ENCODE measurements around the genes USP34 and FAM161A.

DNA sequence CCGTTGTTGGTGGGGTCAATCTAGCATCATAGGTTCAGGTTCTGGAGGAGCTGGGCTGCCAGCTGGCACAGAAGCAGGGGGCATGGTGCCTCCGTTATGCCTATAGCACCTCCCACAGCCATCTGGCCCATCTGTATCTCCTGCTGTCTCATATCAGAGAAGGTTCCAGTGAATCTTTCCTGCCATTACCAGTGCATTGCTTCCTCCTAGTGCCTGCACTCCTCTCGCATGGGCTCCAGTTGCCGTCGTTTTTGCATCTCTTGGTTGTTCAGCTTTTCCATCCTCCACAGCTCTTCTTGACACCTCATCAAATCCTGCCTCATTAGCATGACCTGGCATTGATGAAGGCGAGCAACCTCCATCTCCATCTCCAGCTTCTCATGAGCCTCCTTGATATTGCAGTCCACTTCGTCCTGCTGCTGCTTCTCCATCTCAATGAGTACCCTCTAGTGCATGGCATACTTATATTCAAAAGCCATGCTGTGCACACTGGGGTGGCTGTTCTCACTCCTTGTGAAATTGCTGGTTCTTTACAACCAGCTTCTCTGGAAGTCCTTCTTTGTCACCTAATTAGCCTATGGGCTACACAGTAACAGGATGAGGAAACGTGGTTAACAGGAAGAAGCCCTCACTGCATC is 55.7 kb downstream of the REL start:
- RRBS, 2 experiments, result no CpG with 5 or more reads among the region's 8 CpGs

DNA sequence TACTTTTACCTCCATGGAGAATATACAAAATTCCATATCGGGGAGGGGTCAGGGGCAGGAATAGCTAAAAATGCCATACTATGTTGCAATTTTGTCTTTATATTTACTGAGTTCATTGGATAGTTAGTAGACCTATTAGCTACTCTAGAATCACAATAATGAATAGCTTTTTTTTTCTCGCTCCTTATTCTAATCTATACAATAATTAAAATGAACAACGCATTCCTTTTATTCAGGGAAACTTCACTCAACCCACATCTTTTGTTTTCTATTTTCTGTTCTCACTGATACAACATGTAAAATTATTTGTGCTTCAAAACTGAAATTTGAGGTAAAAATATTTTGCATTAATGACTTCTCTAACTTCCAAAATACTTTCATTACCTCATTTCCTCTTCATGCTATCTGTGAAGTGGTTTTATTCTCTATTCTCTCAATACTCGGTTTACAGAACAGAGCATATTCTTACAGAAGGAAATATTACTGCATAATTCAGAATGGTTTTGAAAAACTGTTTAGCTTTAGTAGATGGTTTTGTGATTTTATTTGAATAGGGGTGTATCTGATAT is 51.2 kb upstream of the PEX13 start:
- RRBS, 2 experiments, result no CpG with 5 or more reads among the region's 4 CpGs

DNA sequence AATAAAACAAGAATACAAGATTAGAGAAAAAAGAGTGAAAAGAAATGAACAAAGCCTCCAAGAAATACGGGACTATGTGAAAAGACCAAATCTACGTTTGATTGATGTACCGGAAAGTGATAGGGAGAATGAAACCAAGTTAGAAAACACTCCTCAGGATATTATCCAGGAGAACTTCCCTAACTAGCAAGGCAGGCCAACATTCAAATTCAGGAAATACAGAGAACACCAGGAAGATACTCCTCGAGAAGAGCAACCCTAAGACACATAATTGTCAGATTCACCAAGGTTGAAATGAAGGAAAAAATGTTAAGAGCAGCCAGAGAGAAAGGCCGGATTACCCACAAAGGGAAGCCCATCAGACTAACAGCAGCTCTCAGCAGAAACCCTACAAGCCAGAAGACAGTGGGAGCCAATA is 18.0 kb upstream of the PUS10 start:
- RRBS, 2 experiments, result no CpG with 5 or more reads among the region's 5 CpGs

DNA sequence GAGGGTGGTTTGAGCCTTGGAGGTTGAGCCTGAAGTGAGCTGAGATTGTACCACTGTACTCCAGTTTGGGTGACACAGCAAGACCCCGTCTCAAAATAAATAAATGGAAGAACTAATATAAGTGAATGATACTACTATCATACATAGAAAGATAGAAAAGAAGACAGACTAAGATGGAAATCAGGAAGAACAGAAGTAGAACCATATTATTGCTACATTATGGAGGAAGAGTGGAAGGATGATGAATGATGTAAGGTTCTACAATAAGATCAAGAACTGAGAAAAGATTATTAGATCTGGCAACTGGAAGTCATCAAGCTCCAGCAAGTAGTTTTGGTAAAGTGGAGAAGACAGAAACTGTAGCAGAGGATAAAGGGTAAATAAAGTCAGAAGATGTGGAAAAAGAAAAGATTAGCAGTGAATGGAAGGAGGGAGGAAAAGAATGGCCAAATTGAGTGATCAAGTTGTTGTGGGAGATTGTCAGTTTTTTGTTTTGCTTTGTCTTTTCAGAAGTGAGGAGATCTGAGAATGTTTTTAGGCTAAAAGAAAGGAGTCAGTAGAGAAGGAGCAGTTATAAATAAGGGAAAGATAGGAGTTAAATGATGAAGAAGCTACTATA is 23.3 kb upstream of the PUS10 start:
- RRBS, 2 experiments, result no CpG with 5 or more reads among the region's 1 CpG

GRCh38 chr2:61065481-61065829 is 216 bp upstream of the SANBR start:
- RRBS, 2 experiments, result under 1% methylated on average over 9 of the region's 21 CpGs

DNA sequence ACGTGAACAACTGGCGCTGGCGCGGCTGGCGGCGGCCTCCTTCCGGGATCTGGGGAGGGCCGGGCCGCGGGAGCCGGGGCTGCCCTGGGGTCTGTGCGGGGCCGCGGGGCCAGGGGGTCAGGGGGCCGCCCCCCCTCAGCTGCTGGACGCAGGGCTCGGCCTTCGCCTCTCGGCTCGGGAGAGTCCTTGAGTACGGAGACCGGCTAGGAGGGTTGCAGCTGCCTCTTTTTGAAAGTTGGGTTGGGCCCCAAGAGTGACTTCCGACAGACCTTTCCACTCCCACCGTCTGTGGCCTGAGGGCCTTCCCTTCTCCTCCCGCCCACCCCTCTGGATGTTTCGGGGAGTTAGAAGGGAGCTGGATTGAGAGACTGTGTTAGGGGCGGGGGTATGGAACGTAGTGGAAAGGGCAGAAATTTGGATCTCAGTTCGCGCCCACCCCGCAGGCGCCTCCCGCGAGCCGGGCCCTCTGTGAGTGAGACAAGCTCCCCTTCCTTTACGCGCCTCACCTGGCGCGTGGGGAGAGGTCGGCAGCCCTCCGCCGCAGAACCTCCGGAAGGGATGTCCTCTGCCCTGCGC is 15.7 kb downstream of the C2orf74 start:
- RRBS, 2 experiments, result 58 to 62% methylated on average over 5 of the region's 44 CpGs

GRCh38 chr2:61311469-61312062 is 149.6 kb downstream of the C2orf74 start:
- RRBS, 2 experiments, result no CpG with 5 or more reads among the region's 4 CpGs

DNA sequence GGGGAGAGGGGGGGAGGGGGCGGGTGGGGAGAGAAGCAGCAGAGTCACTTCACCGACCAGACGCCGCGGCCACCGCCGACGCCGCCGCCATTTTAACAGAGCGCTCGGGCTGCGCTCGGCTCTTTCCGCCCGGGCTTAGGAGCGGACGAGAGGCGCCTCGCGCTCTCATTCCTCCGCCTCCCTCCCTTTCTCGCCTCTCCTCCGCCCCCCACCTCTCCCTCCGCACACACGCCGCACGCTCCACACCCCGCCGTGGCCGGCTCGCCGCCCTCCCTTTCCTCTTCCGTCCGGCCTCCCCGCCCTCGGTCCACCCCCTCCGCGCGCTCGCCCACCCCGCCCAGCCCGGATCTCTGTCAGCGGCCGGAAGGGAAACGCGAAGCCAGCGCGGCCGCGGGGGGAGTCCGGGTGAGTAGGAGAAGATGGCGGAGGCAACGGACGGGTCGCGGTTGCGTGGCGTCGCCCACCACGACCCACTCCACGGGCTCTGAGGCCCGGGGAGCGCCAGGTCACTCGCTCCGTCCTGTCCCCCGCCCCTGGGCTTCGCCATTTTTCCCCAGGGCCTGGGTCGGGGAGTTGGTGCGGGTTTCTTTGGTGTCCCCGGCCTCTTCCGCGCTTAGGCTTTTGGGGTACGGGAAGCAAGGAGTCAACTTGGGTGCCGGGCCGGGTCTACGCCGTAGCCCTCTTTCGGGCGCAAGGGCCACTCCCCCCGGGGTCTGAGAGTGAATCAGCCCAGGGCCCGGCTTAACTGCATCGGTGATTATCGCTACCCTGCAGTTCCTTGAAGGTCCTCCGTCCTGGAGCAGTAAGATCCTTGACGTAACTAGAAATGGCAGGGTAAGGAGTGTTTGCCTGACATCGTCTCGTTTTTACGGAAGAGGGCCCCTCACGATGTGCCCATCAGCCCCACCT is at the start of gene USP34:
Gene USP34, minus strand, starts transcription at position 113 of the 909 bp plus-strand sequence.
- RRBS, 2 experiments, result under 1 to 2% methylated on average over 39 of the region's 90 CpGs

- RRBS, 2 experiments, result no CpG with 5 or more reads among the region's 49 CpGs
Measured at GRCh38 chr2:61538413-61538933, 317 bp upstream of the XPO1 start.

DNA sequence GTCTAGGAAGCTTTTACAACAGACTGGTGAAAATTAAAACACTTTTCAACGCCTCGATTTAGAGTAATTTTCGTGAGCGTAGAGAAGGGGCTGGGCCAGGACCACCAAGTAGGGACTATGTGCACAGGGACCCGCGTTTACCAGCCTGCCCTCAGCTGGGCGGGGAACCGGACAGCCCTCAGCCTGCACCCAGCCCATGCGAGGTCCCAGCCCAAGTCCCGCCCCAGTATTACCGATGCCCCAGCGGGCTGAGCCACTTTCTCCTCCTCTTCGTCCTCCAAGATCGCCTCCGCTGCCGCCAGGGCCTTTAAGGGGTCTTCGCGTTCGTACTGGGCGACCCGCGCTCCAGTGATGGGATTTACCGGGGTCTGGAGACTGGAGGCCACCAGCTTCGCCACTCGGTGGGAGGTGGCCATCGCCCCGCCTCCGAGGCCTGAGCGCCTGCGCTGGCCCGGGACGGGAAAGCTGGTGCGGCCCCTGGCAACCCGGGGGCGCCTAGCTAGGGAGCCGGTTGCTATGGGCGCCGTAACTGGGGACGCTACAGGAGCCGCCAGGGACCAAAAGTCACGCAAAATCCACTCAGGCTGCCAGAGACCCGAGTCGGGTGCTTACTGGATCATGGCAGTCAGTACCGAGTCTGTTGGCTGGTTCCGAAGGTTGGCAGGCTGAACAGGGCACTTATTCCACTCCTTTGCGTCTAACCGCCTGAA is at the start of gene FAM161A:
Gene FAM161A, minus strand, starts transcription at position 435 of the 710 bp plus-strand sequence.
- RRBS, 2 experiments, result under 1% methylated on average over 7 of the region's 47 CpGs

GRCh38 chr2:62195859-62196055 is 158 bp upstream of the B3GNT2 start:
- RRBS, 2 experiments, result 1 to 2% methylated on average over 9 of the region's 17 CpGs

- RRBS, 2 experiments, result no CpG with 5 or more reads among the region's 6 CpGs
Measured at GRCh38 chr2:62213633-62214627, 18.0 kb downstream of the B3GNT2 start.

- RRBS, 2 experiments, result no CpG with 5 or more reads among the region's 6 CpGs
Measured at GRCh38 chr2:62406358-62406800, 99.6 kb downstream of the TMEM17 start.

GRCh38 chr2:62488951-62489451 is 17.0 kb downstream of the TMEM17 start:
- RRBS, 2 experiments, result no CpG with 5 or more reads among the region's 4 CpGs

GRCh38 chr2:62578781-62579223 is 72.8 kb upstream of the TMEM17 start:
- RRBS, 2 experiments, result no CpG with 5 or more reads among the region's 3 CpGs

DNA sequence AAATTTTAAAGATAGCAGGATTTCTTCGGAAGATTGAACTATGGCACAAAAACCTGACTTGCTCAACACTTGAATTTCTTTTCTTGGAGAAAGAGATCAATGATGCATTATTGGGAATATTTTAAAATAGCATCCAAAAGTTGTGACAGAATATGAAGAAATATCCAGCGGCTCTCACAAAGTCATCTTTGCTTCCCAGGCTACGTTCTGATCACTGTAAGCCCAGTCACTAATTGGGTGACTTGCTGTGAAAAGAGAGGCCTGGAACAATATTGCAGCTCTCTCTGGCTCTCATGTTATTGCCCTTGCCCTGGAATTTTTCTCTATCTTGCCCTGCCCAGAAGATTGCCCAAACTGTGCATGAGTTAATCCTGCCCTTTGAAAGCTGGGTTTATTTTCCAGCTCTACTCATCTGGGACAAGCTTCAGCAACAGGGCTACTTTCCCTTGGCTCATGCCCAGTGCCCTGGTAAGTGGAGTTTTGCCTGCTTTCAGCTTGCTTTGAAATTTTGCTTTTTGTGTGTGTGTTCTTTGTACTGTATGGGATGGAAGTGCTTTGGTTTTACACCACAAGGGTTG is 6.9 kb upstream of the EHBP1 start:
- RRBS, 2 experiments, result no CpG with 5 or more reads among the region's 3 CpGs

- RRBS, 2 experiments, result no CpG with 5 or more reads among the region's 2 CpGs
Measured at GRCh38 chr2:62928039-62928684, 122.5 kb upstream of the OTX1 start.

DNA sequence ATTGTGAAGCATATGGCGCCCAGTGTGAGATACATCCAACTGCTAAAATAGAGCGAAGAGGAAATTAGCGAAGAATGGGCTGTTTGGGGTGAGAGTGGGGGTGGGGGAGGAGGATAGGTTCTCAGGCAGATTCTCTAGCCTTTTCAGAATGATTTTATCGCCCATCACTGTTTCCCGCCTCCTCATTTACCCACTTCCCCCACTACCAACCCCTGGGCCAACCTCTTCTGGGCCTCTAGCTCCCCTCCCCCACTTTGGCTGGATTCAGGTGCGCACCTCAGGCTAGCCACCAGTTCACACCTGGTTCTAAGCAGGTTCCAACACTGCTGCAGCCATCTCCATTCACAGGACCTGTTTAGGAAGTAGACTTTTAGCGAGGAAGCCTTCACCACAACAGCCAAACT is 6.1 kb upstream of the OTX1 start:
- RRBS, 2 experiments, result no CpG with 5 or more reads among the region's 7 CpGs

DNA sequence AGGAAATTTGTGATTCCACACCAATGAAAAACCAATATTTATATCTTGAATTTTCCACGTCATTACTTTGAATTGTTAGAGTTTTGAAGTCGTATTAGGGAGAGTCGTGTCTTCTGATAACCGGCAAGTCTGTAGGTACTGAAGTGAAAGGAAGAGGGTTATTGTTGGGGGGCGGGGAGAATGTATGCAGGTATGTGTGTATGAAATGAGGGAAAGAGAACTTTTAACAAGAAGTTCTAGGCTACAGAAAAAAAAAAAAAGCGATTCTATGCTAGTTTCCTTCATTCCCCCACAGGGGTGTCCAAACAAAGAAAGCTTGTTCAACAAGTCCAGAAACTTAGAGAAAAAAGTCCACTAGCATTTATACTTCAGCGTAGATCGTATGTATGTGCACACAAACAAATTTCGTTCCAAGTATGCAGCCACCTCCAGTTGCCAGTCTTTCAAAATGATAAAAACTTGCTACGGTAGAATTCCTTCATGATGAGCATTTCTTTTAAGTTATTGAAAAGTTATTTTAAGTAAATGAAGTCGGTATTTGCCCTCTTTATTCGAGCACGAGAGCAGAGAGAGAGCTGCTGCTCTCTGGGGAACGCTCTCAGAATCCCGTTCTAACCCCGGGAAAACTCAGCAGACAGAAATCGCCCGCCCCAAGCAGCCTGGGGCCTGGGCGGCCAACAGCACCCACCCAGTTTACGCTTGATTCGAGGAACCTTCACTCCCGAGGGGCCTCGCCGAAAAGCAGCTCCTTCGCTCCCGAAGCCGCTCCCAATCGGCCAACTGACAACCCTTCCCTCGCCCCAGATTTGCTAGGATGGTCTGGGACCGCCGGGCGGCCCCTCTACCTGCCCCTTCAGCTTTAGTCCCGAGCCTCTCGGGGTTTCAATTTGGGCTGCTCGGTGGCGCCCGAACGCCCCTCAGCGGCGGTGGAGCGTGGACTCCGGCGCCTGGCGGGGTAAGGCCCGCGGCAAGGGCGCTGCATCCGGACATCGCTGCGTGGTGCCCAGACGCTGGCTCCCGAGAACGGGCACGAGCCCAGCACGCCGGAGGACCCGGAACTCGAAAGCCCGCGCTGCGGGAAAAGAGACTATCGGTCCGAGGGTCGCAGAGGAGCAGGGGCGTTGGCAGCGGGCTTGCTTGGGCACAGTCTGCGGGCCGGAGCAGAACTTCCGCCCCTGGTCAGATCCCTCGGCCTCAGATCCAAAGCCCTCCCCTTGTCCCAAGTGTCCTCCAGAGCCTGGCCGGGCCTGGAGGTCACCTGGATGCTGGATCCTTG is 3.4 kb upstream of the OTX1 start:
- RRBS, 2 experiments, result 94 to 95% methylated on average over 24 to 33 of the region's 71 CpGs

DNA sequence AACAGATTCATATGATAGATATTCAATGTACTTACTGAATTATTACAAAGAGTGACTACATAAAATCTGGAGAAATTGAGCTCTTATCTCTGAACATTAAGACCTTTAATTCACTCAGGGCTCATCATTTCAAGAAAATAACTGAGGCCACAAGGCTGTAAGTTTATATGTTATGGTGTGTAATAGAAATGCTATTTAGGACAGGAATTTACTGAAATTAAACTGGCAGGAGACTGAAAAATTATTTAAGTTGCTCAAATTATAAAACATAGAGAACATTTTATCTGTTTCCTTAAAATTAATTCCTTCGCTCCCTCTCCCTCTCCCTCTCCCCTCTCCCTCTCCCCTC is 33.7 kb upstream of the UGP2 start:
- RRBS, 2 experiments, result no CpG with 5 or more reads among the region's 1 CpG

All from LNCaP clone FGC (cell line).